ENCODE data around the gene KCNJ18.

DNA sequence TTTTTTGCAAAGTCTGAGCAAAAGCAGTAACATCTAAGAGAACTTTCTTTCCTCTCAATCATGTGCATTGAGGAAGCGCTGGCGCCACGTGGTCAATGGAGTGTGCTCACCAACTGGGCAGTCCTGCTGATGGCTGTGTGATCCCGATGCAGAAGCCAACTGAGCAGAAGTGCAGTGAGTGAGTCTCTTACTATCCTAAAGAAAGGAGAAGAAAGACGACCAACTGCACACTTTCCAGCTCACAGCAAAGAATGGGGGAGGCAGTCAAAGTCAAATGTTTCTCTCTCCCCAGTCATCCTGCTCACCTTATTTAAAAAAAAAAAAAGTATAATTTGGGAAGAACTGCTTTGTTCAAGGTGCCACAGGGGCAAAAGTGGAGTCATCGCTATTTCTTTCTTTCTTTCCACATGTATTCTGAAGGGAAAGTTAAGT lies 37.3 kb upstream of the ULK2 start:
- CAGE, long polyA plus RNA, result no peak
- RRBS, result no CpG with 5 or more reads among the region's 6 CpGs

DNA sequence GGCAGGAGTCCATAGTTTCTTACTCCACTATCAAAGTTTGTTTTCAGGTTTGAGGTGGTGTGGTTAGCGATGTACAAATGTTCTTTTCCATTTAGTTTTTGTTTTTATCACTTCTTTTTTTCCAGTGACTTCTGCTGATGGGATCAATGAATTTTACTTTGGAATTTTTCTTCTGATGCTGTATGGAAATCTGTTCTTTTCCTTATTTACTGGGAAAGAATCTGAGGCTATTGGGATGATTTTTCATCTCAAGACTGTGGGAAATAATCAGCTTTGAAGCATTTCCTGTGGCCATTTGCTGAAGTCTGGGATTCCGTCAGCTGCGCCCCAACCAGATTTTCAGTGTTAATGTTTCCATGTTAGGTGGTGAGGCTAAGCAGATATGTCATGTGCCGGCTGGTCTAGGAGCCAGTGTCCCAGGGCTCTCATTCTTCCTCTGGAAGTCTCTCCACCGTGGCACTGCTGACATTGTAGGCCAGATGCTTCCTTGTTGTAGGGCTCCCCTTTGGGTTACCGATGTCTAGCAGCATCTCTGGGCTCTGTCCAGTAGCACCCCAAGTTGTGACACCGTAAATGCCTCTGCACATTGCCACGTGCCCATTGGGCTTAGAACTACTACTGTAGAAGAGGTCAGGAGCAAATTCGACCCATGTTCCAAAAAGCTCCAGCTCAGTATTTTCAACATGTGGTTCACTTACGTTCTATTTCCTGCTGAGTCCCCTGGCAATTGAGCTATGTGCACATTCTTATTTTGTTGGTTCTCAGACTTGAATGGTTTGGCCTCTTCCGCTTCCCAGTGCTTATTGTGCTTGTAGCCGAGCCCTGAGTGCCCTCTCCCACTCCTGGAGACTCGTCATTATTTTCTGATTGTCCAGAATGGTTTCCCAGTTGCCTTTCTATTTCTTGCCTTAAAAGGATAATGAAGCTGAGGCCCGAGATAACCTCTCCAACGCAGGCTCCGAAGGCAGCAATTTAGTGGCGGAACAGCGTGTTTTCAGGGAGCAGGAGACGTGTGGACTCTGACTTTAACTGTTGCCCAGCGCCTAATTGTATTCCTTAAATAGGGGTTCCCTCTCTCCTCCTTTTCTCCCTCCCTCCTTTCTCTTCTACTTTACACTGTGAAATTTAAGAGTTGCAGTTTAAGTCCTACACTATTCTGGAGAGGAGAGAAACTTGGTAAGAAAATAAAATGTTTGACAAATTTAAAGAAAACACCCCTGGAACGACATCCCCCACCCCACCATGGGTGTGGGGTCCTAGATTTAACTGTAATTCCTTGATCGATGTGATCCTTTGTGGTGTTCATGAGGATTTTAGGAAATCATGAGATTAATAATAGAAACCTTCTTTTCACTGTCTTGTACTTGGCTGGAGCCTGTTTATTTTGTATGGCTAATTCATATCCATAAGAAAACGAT lies 82.3 kb downstream of the SPECC1 start:
- CAGE, long polyA plus RNA, result no peak
- RRBS, result no CpG with 5 or more reads among the region's 23 CpGs

DNA sequence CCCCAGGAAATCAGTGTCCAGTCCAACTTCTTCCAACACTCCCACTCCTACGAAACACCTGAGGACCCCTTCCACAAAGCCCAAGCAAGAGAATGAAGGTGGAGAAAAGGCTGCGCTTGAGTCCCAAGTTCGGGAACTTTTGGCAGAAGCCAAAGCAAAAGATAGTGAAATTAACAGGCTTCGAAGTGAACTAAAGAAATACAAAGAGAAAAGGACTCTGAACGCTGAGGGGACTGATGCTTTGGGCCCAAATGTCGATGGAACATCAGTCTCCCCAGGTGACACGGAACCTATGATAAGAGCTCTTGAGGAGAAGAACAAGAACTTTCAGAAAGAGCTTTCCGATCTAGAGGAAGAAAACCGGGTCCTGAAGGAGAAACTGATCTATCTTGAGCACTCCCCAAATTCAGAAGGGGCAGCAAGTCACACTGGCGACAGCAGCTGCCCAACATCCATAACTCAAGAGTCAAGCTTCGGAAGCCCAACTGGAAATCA lies 195.3 kb downstream of the SPECC1 start:
- CAGE, long polyA plus RNA, result no peak
- RRBS, result no CpG with 5 or more reads among the region's 11 CpGs

DNA sequence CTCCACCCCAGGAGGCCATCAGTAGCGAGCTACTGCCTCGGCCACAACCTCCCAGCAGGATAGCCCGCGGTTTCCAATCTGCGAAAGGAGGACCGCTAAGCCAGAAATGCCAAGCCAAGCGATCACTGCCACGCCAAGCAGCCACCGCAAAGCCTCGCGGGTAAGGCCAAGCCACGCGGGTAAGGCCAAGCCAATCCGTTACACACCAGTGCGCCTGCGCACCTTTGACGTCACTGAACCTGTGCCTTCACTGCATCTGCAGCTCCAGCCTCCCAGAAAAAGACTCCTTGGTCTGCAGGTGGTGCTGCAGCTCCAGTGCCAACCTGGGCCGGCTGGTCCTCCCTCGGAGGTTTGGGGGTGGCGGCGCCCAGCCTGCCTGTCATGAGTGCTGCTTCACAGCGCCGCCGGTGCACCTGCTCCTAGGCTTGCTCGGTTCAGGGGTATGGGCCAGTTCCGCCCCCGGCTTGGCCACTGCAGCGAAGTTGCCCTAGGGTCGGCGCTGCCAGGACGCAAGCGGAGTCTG lies 146.7 kb downstream of the USP22 start:
- CAGE, long polyA plus RNA, result no peak
- RRBS, result 41% methylated on average over 6 of the region's 32 CpGs

DNA sequence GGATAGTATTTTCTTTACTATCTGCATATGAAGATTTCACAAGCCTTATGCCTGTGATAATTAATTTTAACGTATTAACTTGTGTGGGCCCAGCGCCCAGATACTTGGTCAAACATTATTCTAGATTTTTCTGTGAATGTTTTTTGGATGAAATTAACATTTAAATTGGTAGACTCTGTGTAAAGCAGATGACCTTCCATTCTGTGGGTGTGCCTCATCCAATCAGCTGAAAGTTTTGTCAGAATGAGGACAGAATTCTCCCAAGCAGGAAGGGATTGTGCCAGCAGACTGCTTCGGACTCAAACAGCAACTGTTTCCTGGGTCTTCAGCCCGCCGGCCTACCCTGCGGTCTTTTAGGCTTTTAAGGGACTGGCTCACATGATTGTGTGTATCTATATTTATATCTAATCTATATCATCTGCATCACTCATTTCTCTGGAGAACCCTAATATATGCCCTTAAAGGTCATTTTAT lies 115.3 kb downstream of the USP22 start:
- CAGE, long polyA plus RNA, result no peak
- RRBS, result no CpG with 5 or more reads among the region's 6 CpGs

- CAGE, long polyA plus RNA, result no peak
- RRBS, result no CpG with 5 or more reads among the region's 14 CpGs
Observed at GRCh38 chr17:21017725-21018407, 24.9 kb downstream of the USP22 start.

DNA sequence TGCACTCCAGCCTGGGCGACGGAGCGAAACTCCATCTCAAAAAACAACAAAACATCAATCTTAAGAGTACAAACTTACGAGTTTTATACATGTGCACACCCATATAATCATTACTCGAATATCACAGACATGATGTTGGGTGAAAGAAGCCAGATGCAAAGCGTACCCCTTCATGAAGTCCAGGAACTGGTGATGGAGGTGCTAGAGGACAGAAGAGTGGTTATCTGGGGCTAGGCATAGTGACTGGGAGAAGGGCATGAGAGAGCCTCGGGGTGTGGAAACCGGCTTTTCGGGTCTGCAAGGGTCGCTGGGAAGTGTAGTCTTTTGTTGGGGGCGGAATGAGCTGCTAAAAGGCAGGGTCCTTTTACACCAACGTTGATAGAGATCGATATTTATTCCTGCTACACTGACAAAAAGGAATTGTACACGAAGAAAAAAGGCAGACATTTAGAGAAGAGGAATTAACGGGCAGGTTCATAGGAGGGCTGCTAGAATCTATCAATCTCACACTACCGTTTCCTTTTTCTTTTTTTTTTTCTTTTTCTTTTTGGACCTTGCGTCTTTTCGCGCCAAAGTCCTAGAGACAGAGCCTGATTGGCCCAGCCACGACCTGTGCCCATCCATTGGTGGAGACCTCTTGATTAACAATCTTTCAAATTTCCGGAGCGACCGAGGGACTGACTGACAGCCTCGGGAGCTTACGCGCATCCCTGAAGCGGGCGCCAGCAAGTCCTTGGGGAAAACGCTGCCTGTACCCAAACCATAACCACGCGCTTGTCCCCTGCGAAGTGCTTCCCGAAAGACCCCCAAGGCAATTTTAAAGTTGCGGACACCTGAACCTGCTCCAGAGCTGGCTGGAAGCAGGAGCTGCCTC lies 27.7 kb upstream of the DHRS7B start:
- CAGE, long polyA plus RNA, result no peak
- RRBS, result no CpG with 5 or more reads among the region's 34 CpGs

DNA sequence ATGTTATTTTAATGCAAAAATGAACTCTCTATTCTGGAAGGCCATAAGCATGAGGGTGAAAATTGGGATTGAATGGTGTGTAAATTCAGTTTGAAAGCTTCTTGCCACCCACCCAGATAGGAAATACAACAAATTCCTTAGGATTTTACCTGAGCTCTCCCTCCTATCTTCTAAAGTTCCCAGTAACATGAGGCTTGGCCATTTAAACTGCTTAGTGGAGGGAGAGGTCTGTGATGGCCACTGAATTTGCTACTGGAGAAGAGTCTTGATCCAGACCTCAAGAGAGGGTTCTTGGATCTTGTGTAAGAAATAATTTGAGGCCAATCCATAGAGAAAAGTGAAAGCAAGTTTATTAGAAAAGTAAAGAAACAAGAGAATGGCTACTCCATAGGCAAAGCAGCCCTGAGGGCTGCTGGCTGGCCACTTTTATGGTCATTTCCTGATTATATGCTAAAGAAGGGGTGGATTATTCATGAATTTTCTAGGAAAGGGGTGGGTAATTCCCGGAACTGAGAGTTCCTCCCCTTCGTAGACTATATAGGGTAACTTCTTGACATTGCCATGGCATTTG lies 4.2 kb downstream of the DHRS7B start:
- CAGE, long polyA plus RNA, result no peak
- RRBS, result no CpG with 5 or more reads among the region's 2 CpGs

DNA sequence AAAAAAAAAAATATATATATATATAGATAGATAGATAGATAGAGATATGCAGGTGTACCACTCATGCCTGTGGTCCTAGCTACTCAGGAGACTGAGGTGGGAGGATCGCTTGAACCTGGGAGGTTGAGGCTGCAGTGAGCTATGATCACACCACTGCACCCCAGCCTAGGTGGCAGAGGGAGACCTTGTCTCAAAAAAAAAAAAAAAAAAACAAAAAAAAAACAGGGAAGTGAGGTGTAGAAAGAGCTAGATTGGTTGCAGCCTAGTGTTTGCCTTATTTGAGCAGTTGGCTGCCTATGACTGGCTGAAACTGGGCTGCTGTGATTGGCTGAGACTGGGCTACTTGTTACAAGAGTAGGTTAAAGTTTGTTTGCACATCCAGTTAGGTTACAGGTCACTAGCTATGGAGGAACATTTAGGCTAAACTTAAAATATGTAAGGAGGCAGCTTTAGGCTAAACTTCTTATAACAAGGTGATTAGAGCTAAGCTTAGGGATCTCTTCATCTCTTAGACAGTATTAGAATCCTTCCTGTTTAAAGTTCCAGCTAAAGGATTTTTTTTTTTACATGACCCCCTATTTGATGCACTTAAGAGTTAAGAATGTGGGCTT lies 5.7 kb downstream of the DHRS7B start:
- CAGE, long polyA plus RNA, result no peak
- RRBS, result no CpG with 5 or more reads among the region's 1 CpG

GRCh38 chr17:21186376-21186969 lies 27.5 kb downstream of the TMEM11 start:
- CAGE, long polyA plus RNA, result no peak
- RRBS, result no CpG with 5 or more reads among the region's 5 CpGs

- CAGE, long polyA plus RNA, result no peak
- RRBS, result no CpG with 5 or more reads among the region's 9 CpGs
Observed at GRCh38 chr17:21197817-21198256, 16.1 kb downstream of the TMEM11 start.

GRCh38 chr17:21291708-21292421 lies 7.4 kb downstream of the MAP2K3 start:
- CAGE, long polyA plus RNA, result no peak
- RRBS, result no CpG with 5 or more reads among the region's 15 CpGs

DNA sequence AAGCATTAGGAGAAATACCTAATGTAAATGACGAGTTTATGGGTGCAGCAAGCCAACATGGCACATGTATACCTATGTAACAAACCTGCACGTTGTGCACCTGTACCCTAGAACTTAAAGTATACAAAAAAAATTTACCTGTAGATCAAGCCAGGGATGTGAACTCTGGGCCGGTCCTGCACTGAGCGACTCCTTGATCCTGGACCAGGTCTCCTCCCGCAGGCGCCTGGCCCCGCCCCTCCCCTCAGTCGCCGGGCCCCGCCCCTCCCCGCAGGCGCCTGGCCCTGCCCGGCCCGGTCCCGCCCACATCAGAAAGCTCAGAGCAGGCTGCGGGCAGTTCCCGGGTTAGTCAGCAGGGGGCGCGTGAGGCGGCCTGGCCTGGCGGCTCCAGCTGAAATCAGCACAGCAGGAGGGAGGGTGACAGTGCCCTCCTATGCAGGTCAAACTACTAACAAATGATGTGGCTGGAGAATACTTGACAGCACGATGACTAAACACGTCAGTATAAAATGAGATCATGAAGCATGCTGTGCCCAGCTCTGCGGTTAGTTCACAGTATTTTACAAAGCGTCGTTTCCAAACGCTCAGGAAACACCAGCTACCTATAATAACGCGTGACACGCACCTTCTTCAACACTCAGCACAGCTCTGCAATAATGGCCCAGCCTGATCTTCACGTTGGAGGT lies 80.8 kb downstream of the KCNJ12 start:
- CAGE, long polyA plus RNA, result no peak
- RRBS, result 3% methylated on average over 14 of the region's 31 CpGs

DNA sequence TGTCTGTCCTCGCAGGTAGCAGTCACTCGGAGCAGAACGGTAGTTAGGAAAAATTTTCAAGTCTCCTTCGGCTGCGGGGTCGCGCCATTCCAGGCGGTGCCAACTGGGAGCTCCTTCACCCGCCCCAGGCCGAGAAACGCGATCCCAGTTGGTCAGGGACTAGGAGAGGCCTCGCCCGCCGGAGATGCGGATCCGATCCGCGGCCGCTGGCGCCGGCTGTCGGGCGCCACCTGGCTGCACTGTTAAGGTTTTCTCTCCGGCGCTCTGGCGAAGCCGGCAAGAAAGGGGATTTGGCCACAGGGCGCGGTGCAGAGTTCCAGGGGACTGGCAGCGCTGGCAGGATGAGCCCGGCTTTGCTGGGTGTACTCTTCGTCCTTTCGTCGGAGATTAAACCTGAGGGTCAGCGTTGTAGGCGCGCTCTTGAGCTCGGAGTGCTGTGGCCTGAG lies 135.4 kb downstream of the KCNJ12 start:
- CAGE, long polyA plus RNA, result no peak
- RRBS, result no CpG with 5 or more reads among the region's 39 CpGs

- CAGE, long polyA plus RNA, result no peak
- RRBS, result no CpG with 5 or more reads among the region's 4 CpGs
Observed at GRCh38 chr17:21574705-21575107, 117.6 kb upstream of the KCNJ18 start.

- CAGE, long polyA plus RNA, result no peak
- RRBS, result no CpG with 5 or more reads among the region's 17 CpGs
Observed at GRCh38 chr17:21692112-21692787, at the start of gene KCNJ18. Gene KCNJ18, plus strand, starts transcription at chr17:21692523.

DNA sequence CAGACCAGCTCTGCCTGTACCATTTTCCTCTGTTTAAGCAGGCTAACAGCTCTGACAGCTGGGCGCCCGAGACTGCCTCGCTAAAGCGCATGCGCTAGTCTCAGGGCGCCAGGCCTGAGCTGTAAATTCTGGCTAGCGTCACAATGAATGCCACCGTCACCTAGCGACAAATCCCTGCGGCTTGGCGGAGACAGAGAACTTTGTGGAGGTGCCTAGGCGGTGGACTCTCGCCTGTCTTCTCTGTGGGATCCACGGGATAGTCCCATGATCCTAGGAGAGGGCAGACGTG lies 573.9 kb downstream of the KCNJ18 start:
- CAGE, long polyA plus RNA, result no peak
- RRBS, result no CpG with 5 or more reads among the region's 15 CpGs

GRCh38 chr17:22310701-22311239 lies 618.4 kb downstream of the KCNJ18 start:
- CAGE, long polyA plus RNA, result no peak
- RRBS, result no CpG with 5 or more reads among the region's 20 CpGs

DNA sequence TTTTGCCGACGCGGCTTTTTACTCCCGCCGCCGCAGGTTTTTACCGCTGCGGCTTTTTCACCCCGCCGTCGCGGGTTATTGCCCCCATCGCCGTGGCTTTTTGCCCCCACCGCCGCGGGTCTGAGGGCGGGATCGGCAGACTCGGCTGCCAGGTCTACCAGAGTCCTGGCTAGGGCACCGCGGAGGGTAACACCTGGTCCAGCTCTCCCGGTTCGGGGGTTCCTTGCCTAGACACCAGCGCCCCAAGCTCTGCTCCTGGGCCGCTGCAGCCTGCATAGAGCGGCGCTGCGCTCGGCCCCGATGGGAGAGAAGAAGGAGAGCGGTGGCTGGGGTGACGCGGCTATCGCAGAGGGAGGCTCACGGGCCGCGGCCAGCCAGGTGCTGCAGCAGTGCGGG lies 562.5 kb upstream of the WSB1 start:
- CAGE, long polyA plus RNA, result no peak
- RRBS, result no CpG with 5 or more reads among the region's 39 CpGs

- CAGE, long polyA plus RNA, result no peak
- RRBS, result no CpG with 5 or more reads among the region's 2 CpGs
Observed at GRCh38 chr17:27281974-27282411, 11.9 kb upstream of the WSB1 start.

All from osteoblast (primary cell).